Camera-type eye (tissue), 1 donor: ENCODE measurements around a stretch of chr6.

GRCh38 chr6:20169126-20169680 lies 43.1 kb downstream of the MBOAT1 start:
- RAMPAGE, long total RNA = no peak

- RAMPAGE, long total RNA = no peak
Observed at GRCh38 chr6:20301848-20302617, 89.8 kb upstream of the MBOAT1 start.

GRCh38 chr6:20429059-20430231 lies 27.8 kb downstream of the E2F3 start:
- RAMPAGE, long total RNA = no peak

GRCh38 chr6:21589114-21589247 lies 4.6 kb upstream of the SOX4 start:
- RAMPAGE, long total RNA = no peak

GRCh38 chr6:21753448-21754206 lies 160.1 kb downstream of the SOX4 start:
- RAMPAGE, long total RNA = no peak

DNA sequence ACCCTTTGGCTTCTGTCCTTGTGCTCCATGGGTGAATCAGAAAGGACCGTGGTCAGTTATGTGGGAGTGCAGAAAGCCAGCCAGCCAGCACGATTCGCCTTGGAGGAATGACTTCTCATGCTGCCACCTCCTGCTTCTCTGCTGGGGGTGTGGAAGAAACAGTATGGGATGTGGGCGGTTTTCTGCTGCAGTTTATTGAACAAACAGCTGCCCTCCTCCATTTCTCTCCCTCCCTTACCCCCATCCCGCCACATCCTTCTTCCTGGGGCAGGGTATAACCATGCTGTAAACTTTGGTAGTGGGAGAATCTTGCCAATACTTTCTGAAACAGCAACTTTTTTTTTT lies 214.6 kb downstream of the SOX4 start:
- RAMPAGE, long total RNA = no peak

GRCh38 chr6:22880861-22881389 lies 311.6 kb downstream of the HDGFL1 start:
- RAMPAGE, long total RNA = no peak

GRCh38 chr6:22887991-22888648 lies 318.8 kb downstream of the HDGFL1 start:
- RAMPAGE, long total RNA = no peak

DNA sequence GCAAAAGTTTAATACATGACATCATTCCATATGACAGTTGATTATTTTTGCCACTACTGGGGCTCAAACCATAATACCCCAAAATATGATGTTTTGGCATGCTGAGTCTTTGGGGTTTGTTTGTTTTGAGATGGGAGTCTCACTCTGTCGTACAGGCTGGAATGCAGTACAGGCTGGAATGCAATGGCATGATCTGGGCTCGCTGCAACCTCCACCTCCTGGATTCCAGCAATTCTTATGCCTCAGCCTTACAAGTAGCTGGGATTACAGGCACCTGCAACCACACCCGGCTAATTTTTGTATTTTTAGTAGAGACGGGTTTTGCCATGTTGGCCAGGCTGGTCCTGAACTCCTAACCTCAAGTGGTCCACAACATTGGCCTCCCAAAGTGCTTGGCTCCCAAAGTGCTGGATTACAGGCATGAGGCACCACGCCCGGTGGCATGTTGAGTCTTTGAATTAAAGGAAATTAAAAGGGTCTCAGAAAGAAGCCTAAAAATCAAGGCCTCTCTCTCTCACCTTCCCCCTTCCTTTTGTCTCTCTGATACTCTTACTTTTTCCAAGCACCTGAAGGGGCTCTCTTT lies 1.2 kb upstream of the MRS2 start:
- RAMPAGE, long total RNA = no peak

- RAMPAGE, long total RNA = no peak
Observed at GRCh38 chr6:24705274-24706458, 13.3 kb downstream of the C6orf62 start.

DNA sequence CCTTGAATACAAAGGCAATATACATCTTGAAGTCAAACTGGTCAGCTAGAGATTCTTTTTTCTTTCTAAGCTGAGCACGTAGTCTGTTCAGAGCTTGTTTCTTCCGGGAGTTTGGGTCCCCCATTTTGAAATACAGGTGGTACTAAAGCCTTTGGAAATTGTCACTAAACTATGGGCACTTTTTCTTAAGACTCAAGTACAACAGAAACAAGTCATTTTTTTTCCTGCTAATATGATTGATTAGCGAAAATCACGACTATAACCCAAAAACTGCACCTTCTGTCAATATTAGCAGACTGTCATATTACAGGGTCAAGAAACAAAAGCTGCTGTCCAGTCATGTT lies 437 bp downstream of the C6orf62 start:
- RAMPAGE, long total RNA = no peak

DNA sequence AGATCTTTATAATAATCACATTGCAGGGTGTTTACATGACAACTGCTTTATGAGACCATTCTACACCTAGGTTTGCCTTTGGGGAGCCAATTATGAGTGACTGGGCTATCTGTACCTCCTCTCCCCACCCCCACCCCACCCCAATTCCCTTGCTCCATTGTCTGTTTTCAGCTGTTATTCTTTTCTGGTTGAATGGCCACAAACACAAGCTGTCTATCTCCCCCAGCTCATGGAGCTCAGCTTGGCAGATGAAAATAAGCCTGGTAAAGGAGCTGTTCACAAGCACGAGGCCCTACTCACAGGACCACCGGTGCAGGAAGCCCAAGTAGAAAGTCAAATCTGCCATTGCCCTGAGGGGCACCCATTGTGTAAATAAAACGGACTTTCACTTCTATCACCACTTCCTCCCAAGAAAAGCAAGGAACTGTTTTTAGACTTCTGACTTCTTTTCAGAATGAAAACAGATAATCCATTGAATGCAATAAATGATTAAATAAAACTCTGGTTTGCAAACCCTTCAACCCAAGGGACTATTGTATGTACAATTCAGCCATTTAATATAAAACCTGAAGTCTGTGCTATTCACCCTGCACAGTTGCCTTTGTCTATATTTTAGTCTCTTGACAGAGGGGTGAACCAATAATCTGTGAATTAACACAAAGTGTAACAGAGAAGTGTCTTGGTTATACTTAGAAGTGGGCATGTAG lies 27.8 kb downstream of the RIPOR2 start:
- RAMPAGE, long total RNA = no peak

DNA sequence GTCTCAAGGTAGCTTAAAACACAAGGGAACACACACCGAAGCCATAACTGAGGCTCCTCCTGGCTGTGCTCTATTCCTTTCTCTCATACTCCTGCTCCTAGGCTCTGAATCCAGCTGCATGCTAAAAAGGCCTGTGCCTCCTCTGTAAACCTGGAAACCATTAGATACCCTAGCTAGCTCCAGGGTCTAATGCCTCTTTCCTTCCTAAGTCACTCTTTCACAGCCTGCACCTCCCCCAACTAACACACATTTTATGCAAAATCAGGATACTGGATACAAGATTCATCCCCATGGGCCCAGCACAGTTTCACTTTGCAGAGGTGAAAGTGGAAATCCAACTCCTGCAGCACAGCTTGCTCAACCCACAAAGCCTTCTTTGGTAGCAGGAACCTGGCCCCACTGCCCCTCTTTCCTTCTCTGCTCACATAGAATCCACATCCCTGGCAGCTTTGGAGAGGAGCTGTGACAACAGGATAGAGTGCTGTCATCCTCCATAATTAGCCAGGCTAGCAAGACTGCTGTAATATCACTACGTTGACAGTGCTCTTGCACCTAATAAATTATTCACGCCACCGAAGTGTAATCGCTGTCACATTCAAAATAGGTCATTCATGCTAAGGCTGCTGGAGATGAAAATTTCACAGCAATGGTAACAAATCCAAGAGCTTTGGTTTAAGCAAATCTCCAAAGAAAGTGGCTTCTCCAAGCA lies 16.9 kb downstream of the RIPOR2 start:
- RAMPAGE, long total RNA = no peak

DNA sequence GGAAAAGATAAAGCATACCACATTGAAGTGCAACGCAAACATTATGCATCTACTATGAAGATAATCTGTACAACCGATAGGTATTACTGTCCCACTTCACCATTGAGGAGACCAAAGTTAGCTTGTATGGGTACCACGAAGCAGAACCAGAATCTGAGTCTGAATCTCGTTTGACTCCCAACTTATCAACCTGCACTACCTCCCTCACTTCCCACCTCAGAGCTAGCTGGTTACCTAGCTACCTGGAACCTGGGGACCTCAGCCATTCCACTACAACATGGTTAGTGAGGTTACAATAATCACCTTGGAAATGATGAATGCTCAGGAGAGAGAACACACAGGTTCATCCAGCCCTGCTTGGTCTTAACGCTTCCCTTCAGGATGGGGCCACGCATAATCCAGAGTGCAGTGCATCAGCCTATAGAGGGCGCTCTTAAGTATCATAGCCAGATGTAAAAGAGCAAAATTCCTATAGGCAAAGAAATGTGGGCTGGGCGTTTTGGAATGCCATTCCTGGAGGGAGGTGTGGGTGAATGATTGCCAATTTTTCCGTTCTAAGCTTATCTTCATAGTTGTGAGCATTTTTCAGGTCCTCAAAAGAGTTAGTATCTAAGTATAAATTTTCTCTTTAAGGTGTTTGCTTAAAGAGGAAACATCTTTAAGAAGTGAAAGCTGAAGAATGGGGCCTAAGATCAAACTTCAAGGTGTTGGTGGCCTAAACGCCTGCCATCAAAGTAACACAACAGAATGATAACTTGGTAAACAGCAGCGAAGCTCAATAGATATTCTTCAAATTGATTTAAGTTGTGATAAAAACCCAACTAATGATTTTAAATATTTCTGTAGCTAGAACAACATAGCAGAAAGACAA lies 1.9 kb downstream of the RIPOR2 start:
- RAMPAGE, long total RNA = no peak

DNA sequence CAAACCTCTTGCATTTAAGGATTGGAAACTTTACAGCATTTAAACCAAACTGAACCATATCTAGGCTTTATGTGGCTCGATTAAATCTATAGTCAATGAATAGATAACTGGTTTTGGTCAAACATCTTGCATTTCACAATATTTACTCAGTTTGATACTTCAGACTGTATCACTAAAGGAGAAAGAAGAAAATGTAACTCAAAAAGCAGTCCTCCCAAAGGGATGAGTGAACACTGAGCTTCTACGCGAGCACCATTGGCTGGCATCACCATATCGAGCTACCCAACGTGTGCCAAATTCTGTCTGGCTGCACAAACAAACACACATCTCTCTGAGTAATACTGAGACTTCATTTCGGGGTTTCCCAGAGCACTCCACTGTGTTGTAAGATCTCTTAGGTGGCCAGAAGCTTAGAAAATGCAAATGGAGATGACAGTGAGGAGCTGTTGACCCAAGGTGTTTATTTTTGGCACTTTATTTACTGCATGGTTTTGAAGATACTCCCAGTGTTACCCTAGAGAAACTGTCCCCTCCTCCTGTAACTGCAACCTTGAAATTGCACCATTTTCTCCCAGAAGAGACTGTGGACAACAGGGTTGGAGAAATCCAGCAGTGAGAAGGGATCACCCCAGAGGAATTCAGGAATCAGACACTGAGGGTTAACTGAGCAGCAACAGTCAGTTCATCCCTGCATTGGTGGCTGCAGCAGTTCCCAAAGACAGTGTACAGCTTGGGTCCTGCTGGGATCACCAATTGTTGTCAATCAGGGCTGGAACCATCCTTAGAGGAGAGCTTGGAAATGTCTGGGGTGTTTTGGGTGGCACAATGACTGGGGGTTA lies 910 bp upstream of the RIPOR2 start:
- RAMPAGE, long total RNA = no peak

DNA sequence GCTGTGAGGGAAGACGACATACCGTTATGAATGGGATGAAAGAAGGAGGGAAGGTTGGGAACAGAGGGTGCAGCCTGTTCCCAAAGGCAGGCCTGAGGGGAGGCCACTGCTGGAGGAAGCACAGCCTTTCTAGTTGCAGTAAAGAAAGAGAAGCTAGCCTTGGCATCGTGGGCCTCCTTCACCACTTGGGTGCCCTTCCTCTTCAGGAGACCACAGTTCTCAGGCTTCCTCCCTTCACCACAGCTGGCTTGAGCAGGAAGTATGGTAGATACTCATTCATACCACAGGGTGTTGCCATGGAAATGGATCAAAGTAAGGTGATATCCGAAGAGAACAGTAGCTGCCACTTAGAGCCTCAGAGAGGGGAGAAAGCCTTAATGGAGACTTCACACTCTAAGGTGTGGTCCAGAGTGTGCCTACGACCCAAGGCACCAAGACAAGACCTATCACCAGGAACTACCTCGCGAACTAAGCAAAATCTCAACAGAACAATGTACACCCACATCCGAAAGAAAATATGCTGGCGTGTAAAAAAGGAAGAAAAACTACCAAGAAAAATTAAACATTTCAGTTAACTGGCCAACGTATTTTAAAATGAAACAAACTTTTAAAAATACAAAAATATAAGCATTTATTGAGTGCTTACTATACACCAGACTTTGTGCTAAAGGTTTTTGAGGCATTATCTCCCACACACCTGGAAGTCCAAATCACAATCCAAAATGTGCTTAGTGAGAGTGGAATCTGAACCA lies 120.5 kb upstream of the RIPOR2 start:
- RAMPAGE, long total RNA = no peak

DNA sequence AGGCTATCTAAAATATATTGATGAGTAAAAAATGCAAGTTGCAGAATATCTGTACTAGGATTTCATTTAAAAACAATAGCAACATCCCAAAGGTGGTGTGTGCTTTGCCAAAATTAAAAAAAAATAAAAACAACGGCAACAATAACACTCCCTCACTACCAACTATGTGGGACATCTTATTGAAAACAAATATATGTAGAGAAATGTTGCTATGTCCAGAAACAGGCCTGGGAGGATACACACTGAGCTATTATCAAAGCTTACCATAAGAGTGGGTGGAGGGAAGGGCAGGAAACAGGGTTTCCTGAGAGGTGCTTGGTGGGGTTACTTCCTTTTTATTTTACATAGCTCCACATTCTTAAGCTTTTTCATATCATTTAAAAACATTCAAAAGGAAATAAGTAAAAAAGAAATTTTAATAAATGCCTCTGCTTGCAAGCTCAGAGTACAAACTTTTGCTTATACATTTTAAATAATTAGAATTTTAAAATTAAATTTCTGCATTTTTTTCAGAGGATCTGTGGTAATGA lies 150.0 kb upstream of the RIPOR2 start:
- RAMPAGE, long total RNA = no peak

DNA sequence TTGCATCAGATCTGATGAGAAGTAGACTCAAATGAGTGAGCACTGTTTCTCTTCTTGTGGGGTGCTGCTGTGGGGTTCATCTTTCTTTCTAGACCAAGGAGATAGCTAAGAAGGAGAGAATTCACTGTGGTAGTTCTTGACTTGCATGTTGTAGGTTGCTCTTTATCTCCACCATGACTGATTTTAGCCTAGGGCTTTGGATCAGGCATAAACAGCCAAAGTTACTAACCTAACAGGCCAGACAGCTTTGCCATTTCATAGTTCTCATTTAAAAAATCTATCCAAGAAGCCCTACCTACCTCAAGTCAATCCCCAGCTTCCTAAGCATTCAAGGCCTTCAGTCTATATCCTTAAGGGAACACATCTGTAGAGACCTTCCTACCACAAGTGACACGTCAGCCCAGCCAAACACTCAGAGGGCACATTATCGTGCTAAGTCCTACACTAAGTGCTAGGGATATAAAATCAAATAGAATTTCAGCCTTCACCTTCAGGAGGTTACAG lies 107.8 kb upstream of the CARMIL1 start:
- RAMPAGE, long total RNA = no peak

DNA sequence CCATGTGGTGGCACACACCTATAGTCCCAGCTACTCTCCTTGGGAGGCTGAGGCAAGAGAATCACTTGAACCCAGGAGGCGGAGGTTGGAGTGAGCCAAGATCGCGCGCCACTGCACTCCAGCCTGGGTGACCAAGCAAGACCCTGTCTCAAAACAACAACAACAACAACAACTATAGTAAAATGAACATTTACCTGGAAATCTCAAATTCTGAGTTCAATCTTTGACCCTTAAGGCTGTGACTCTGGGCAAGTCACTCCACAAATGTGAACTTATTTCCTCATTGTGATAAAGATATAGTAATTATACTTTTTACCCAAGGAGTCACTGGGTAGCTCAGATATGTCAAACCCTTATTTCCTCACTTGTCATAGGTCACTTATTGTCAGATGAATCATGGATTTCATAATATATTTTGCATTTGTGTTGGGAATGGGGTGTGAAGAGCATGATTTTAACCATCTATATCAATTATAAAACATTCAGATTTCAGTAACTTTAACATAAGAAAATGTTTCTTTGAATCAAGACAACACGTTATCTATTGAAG lies 3.8 kb upstream of the CARMIL1 start:
- RAMPAGE, long total RNA = no peak

- RAMPAGE, long total RNA = no peak
Observed at GRCh38 chr6:25332058-25332770, 53.0 kb downstream of the CARMIL1 start.